AG09319 (cell line): ENCODE data around the gene ACADS.

GRCh38 chr12:120702864-120704168 lies 6.9 kb upstream of the UNC119B start:
- RRBS = no CpG with 5 or more reads among the region's 16 CpGs

GRCh38 chr12:120710833-120711285 lies 601 bp downstream of the UNC119B start:
- RRBS = 2% methylated on average over 9 of the region's 27 CpGs

DNA sequence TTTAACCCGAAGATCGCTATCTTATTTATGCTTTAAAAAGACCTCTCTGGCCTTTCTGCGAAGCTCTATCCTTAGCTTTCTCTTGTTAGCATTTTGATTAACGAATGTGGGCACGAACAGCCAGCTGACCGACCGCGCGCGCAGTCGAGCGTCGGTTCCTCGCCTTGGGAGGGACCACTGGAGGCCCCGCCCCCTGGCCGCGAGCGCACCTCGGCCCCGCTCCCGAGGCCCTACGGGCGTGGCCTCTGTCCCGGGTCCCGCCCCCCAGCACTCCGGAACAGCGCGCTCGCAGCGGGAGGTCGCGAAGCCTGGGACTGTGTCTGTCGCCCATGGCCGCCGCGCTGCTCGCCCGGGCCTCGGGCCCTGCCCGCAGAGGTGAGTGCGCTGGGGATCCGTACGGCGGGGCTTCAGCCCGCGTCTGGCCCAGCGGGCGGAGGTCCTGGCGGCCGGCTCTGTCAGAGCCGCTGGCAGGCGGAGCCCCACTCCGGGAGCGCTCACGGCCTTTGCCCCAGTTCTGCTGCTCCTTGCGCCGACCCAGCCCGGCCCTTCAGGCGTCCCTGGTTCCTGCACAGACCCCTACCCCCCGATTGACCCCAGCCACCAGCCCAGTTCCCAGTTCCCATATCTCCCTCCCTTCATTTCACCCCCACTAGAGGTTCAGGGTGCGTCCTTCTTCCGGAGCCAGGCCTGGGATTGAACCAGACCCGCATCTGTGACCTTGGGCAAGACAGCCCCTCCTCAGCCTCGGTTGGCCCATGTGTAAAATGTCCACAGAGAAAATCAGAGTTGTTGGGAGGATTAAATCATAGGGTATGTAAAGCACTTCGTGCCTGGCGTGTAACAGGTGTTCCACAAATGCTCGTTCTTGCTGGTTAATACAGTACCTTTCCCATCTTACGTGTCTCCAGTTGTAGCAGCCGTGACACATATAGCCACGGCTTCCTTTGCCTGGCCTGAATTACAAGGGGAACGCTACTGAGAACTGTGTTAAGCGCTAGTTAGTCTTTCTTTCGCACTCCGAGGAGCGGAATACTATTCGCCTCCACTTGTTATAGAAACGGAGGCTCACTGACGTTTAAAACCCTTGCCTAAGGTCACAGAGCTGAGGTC lies at the start of gene ACADS:
ACADS (plus strand) TSS at position 270 of the 1,110 bp plus-strand sequence.
- RRBS = under 1% methylated on average over 30 of the region's 78 CpGs

DNA sequence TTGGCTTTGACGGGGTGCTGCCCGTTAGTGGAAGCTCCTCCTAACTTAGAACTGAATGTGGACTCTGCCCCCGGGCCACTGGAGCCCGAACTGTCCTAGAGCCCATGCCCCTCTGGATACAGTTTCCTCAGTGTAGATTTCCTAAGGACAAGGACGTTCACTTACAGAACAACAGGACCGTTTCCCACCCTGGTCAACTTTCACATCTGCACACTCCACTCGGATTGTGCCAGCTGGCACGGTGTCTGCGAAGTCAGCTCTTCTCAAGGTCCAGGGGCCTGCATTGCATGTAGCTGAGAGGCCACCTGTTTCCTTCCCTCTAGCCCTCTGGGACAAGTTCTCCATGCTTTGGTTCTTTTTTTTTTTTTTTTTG lies 16.5 kb downstream of the ACADS start:
- RRBS = no CpG with 5 or more reads among the region's 9 CpGs

GRCh38 chr12:120847736-120848402 lies 56.3 kb downstream of the SPPL3 start:
- RRBS = no CpG with 5 or more reads among the region's 4 CpGs

GRCh38 chr12:120904563-120904974 lies 411 bp upstream of the SPPL3 start:
- RRBS = no CpG with 5 or more reads among the region's 16 CpGs

GRCh38 chr12:120925607-120926331 lies 21.6 kb upstream of the SPPL3 start:
- RRBS = no CpG with 5 or more reads among the region's 13 CpGs

- RRBS = no CpG with 5 or more reads among the region's 9 CpGs
Measured at GRCh38 chr12:120929181-120929734, 25.1 kb upstream of the SPPL3 start.

- RRBS = no CpG with 5 or more reads among the region's 17 CpGs
Measured at GRCh38 chr12:121004144-121004709, 12.1 kb downstream of the C12orf43 start.

DNA sequence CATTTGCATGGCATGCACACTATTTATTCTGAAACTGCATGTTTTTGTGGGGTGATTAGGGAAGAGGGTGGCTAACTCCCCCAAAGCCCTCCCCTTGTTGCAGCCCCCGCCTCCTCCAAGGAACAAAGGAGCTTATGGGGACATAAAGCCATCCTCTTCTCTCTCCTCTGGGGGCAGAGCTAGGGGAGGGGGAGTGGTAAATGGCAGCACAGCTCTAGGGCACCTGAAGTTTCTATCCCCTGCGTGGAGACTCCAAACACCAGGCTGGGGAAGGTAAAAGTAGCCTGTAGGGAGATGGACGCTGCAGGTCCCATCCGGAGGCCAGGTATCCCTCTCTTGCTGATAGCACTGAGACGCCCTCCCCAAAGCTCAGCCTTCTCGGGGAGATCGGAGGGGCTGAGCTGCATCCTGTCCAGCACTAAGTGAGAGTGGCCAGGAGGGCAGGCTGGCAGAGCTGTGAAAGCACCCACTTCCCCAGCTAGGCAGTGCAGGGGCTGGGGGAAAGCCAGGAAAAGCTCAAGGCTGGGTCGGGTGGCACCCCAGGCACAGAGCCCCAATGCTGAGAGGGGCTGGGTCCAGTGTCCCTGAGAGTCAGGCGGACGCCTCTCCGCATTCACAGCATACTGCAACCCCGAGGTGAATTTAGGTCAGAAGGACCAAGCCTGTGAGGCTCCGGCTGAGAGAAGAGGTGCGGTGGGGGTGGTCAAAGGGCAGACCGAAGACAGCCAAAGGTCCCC lies 961 bp downstream of the CAMKK2 start:
- RRBS = no CpG with 5 or more reads among the region's 15 CpGs

- RRBS = 1% methylated on average over 20 of the region's 81 CpGs
Measured at GRCh38 chr12:121296790-121297673, 523 bp upstream of the CAMKK2 start.

- RRBS = no CpG with 5 or more reads among the region's 9 CpGs
Measured at GRCh38 chr12:121532920-121533535, 47.8 kb downstream of the KDM2B start.

DNA sequence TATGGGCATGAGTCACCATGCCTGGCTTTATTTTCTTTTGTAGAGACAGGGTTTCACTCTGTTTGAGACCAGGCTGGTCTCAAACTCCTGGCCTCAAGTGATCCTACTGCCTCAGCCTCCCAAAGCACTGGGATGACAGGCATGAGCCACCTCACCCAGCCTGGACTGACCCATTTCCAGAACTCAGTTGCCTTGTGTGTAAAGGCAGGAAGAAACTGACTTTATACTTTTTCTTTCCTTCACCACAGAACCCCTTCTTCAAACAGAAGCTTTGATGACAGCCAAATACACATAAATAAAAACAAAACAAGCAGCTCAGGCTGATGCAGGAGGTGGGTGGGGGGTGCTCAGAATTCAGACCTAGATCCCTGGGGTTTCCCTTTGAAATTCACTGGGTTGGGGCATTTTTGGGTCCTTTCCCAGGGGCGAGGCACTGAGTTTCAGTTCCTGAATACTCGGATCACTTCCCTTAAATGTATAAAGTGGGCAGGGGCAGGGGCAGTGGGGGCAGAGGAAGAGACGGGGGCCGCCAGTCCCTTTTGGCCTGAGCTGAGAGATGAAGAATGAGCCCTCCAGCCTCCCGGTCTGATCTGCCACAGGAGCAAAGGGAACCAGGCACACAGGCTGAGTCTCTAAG lies 20.6 kb downstream of the KDM2B start:
- RRBS = 75% methylated on average over 1 of the region's 5 CpGs

DNA sequence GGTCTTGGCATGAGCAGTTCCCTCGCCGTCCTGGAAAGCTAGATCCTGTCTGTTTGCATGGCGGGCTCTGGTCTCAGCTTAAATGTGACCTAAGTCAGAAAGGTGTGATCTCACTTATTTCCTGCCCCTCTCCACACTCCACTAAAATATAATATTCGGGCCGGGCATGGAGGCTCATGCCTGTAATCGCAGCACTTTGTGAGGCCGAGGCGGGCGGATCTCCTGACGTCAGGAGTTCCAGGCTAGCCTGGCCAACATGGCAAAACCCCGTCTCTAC lies 44.2 kb upstream of the KDM2B start:
- RRBS = no CpG with 5 or more reads among the region's 11 CpGs

GRCh38 chr12:121774533-121775379 lies 18.7 kb downstream of the RHOF start:
- RRBS = no CpG with 5 or more reads among the region's 20 CpGs

DNA sequence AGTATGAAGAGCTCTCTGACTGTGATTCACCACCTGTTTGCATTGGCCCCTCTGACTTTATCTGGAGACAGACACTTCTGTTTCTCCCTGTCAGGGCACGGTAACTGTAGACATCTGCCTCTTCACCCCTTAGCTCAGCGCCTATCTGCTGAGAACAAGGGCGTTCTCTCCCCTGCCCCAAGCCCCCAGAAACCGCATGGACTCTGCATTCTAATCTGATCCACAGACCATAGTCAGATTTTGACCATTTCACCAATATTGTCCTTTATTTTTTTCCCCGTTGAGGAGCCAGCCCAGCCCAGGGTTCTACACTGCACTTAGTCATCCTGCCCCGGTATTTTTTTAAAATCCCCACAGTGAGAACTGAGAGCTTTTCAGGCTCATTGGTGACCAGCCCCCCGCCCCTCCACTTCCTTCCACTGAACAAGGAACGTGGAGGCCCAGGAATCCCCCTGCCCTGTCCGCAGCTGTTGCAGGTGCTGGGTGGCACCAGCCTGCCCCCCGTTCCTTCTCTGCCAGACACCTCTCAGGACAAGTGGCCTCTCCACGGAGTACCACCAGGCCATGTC lies 11.3 kb downstream of the RHOF start:
- RRBS = no CpG with 5 or more reads among the region's 11 CpGs

DNA sequence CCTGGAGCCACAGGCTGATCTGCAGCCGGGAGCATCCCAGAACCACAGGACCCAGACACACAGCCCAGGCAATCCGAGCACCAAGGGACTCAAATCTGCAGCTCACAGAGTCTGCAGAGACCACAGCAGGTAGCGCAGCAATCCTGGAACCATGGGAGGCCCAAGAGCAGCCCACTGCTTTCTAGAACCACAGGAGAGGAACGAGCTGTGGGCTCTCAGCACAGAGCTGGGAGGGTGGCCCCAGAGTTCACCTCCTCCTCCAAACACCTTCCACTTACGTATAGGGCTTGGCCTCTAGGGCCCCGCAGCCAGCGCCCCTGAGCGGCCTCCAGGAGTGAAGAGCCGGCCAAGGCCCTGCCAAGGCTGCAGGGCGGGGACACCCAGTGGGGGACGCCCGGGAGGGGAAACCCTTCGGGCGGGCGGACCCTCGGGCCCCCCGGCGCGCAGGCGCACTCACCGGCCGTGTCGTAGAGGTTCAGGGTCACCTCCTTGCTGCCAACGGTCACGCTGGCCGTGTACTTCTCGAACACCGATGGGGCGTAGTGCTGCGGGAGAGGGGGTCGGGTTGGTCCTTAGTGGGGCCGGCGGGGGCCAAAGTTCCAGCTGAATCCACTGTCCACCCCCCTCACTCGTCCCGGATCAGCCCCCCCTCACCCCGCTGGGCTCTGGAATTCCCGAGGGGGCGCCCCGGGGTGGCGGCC lies 643 bp downstream of the RHOF start:
- RRBS = 36% methylated on average over 17 of the region's 40 CpGs

DNA sequence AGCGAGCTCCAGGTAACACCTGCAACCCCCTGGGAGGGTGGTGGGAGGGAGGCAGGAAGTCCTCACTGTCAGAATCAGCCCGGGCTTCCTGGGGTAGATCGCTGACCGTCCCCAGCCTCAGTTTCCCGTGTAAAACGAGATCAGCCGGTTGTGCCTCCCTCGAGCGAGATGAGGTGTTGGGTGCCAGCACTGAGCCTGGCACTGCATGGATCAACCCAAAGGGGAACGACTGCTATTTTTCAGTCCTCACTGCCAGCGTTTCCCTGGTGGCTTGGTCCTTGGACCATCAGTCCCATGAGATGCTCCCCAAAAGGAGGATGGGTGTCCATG lies 16.0 kb downstream of the SETD1B start:
- RRBS = 85% methylated on average over 6 of the region's 11 CpGs

GRCh38 chr12:121966873-121967383 lies 48.5 kb downstream of the CFAP251 start:
- RRBS = no CpG with 5 or more reads among the region's 7 CpGs

GRCh38 chr12:122021329-122021678 lies 380 bp upstream of the BCL7A start:
- RRBS = 0% methylated on average over 6 of the region's 31 CpGs